ENCODE results near the gene TNFRSF25.

DNA sequence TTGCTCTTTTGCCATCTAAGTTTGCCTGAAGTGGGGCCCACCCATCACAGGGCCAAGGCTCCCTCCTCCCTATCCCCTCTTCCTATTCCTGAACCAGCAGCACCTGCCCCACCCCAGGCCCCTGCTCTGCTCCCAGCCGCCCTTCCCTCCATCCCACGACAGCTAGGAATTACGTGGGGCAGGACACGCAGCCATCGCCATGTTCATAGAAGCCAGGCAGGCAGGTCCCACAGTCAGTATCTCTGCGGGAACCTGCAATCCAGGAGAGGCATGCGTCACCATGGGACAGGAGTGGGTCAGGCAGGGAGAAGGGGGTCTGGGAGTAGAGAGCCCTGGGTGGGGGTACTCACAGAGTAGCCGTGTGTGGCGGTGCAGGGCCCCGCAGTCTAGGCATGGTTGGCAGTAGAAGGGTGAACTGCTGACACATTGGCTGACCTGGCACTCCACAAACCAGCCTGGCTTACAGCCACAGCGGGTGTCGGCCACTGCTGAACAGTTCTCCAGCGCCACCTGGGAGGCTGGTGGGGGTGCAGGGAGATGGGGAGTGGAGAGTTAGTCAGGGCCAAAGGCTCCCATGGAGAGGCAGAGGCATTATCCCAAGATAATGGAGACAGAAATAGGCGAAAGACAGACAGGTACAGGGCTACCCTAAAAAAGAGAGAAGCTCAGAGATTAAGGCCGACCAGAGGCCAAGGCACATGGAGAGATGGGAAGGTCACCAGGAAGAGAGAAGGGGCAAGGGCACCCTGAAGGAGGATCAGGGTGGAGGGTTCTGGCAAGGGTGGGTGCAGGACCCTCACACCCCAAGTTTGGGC, 1.6 kb downstream of the TNFRSF25 start:
- PRO-cap, 2 experiments: no peak in any of the 2 experiments

- PRO-cap, 2 experiments: peak in 2 of 2 experiments; most common plus-strand start chr1:6465969 (in 2); most common minus-strand start chr1:6466100 (in 2)
Observed at GRCh38 chr1:6465539-6466436, at the start of gene TNFRSF25. Gene TNFRSF25, minus strand, starts transcription at chr1:6466173.

GRCh38 chr1:6470307-6471233, 4.6 kb upstream of the TNFRSF25 start:
- PRO-cap, 2 experiments: peak in 1 of 2 experiments; most common plus-strand start chr1:6471065 (in 1)

- PRO-cap, 2 experiments: no peak in any of the 2 experiments
Observed at GRCh38 chr1:6472079-6472794, 6.3 kb upstream of the TNFRSF25 start.

DNA sequence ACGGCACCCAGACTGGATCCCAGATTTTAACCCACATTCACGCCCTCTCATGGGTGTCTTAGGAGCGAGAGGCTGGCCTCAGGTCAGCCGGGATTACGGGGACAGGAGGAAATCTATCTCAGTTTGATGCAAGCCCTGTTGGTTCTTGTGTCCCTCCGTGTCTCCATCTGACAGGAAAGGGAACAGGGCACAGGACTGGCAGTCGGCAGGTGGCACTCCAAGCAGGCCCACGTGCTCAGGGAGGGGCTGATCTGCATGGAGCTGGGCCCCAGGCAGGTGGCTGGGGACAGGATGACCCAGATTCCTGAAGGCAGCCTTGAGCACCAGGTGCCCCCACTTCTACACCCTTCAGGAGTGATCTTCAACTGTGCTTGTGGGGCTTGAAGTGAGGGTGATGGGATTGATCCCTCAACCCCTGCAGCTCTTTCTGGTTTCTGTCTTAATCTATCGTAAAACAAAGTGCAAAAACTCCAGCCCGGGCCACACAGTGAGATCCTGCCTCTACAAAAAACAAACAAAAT, 8.4 kb downstream of the PLEKHG5 start:
- PRO-cap, 2 experiments: no peak in any of the 2 experiments

DNA sequence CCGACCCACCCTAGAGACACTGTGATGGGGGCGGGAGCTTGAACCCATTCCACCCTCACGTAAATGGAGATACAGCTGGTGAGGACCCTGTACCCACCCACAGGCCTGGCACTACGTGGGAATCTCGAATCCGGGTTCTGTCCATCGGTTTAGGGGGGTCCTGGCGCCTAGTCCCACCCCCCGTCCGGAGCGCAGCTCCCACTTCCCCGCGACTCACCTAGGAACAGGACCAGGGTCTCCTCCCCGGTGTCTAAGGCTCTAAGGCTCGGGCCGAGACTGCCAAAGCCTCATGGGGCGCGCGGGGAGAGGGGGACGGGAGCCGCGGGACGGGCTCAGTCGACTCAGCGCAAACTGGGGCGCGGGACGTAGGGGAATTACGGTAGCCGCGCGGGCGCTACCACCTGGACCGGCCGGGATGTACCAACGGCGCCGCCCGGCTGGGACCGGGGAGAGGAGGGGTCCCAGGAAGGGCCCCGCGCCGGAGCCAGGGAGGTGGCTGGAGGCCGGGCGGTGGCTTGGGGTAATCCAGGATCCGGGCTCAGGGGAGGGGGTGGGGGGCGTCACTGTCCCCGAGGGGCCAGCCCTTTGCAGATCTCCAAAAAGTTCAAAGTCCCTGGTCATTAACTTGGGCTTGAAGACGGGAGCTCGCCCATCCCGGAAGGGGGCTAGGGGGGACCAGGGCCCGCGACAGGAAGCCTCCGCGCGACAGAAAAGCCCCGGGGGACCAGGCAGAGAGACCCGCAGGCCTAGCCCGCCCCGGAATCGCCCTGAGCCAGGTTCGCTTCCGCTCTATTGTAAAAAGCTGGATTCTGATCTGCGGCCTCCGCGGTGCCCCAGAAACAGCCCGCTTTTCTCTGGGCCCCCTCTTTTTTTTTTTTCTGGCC, 997 bp downstream of the PLEKHG5 start:
- PRO-cap, 2 experiments: peak in 2 of 2 experiments; most common plus-strand start position 775 of the sequence (in 1); most common minus-strand start position 766 of the sequence (in 1)

DNA sequence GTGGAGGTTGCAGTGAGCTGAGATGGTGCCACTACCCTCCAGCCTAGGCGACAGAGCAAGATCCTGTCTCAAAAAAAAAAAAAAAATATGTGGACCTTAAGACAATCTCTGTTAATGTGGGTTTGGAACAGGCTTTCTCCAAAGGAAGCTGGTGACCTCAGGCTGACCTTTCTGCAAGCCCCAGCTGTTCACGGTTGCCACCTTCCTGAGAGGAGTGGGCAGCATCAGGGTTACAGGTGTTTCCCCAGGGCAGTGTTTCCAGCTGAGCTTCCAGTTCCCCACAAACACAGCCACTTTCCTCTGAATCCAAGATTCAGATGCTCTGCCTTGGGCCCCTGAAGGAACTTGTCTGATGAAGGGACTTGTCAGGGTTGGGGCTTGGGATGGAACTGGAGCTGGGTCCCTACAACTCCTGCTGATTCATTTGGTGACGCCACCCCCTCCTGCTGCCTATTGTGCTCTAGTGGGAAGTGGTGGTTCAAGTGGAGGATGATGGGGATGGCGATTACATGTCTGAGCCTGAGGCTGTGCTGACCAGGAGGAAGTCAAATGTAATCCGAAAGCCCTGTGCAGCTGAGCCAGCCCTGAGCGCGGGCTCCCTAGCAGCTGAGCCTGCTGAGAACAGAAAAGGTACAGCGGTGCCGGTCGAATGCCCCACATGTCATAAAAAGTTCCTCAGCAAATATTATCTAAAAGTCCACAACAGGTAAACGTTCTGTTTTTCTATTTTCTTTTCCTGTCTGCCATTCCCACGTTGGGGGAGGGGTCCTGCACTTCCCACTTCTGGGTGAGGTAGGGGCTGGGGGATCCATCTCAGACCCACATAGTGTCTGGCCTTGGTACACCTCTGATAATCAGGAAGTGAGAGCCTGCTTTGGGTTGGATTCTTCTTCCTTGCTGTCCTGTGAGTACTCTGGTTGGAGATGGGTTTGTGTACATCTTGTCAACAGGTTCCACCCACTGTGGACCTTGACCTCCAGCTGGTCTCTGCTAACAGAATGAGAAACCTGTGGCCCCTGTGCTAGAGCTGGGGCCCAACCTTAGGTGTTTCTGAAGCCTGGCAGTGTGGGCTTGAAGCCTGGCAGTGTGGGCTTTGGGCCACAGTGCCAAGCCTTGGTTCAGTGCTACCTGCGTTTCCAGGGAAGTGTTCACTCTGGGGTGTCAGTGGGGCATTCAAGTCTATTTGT, 2.2 kb downstream of the ZBTB48 start:
- PRO-cap, 2 experiments: no peak in any of the 2 experiments

- PRO-cap, 2 experiments: no peak in any of the 2 experiments
Observed at GRCh38 chr1:6584108-6585341, 4.7 kb downstream of the ZBTB48 start.

DNA sequence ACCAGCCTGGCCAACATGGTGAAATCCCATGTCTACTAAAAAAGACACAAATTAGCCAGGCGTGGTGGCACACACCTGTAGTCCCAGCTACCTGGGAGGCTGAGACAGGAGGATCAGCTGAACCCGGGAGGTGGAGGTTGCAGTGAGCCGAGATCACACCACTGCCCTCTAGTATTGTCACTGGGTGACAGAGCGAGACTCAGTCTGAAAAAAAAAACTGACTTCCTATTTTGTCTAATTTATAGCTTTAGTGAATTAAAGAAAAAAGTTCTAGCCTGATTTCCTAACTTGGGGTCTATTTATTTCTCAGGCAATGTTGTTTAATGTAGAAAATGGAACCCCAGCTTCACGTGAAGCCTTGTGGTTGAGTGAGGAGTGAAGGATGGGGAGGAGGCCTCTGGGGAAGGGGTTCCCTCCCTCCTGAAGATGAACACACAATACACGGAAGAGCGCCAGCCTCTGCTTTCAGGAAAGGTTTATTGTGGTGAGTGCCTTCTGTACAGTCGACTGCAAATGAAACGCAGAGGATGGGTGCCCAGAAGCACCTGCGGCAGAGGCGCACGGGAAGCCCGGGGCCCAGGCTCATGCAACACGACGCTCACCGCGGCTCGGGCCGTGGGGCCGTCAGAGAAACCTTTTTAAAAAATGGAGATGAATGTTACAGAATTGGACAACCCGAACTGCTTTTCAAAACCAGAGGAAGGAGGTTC, 9.2 kb downstream of the THAP3 start:
- PRO-cap, 2 experiments: no peak in any of the 2 experiments

DNA sequence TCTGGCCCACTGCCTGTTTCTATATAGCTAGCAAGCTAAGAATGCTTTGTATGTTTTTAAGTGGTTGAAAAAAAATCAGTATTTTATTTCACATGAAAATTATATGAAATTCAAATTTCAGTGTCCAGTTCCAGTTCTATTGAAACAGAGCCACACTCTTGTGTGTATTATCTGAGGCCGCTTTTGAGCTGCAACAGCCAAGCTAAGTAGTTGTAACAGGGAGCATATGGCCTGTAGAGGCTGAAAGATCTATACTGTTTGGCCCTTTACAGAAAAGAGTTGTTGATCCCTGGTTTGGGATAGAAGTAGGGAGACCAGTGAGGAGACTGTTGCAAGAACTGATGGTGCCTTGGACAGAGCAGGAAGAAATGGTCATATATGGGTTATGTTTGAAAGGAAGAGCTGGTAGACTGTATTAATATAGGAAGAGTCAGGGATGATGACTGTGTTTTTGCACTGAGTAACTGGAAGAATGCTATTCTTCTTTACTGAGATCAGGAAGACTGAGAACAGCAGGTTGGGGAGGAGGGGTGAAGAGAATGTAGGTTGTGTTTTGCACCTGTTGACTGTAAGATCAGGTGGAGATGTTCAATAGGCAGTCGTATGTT, 96.9 kb downstream of the CAMTA1 start:
- PRO-cap, 2 experiments: no peak in any of the 2 experiments

- PRO-cap, 2 experiments: no peak in any of the 2 experiments
Observed at GRCh38 chr1:7199111-7199564, 413.9 kb downstream of the CAMTA1 start.

DNA sequence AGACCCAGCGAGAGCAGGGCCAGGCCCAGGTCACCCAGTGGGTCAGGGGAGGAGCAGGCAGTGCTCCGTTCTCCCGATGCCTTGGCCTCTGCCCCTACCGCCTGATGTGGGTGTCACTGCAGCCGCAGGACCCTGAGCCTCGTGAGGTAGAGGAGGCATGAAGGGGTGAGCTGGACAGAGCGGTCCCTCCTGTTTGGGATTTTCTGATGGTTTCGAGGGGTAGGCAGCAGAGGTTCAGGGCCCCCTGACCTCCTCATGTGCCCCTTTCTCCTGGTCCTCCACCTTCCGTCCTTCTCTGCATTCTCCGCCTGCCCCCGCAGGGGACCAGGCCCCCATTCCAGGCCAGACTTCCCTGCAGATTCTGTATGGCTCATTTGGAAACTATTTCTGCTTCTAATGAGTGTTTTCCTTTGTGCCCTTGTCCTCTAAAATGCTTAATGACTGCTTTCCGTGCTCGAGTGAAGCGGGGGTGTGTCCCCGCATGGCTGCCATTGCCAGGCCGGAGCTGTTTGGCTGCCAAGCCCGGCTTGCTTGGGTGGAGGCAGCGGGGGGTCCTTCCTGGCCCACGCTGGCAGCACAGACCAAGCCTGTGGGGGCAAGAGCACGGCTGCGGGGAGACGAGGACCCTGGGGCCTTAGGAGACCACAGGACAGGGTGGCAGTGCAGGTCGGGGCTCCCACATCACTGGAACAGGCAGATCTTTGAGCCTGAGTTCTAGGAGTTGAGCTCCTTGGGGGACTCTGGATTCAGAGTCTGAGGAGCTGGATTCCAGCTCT, 299.3 kb upstream of the VAMP3 start:
- PRO-cap, 2 experiments: no peak in any of the 2 experiments

DNA sequence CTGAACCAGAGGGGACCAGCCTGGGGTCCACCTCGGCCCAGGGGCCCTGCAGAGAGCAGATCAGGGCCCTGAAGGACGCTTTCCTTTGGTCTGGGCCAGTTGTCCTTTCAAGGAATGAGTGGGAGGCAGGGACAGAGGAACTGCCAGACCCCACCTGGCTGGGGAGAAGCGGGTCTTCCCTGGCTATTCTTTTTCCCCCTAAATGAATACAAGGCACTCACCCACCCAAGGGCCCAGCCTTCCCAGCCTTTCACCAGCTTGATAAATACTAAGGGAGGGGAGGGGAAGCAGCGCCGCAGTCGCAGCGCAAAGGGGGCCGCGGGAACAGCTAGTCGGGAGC, 91.3 kb upstream of the VAMP3 start:
- PRO-cap, 2 experiments: no peak in any of the 2 experiments

- PRO-cap, 2 experiments: no peak in any of the 2 experiments
Observed at GRCh38 chr1:7965070-7965530, 3.6 kb downstream of the PARK7 start.

- PRO-cap, 2 experiments: no peak in any of the 2 experiments
Observed at GRCh38 chr1:7983131-7983830, 21.8 kb downstream of the PARK7 start.

- PRO-cap, 2 experiments: no peak in any of the 2 experiments
Observed at GRCh38 chr1:8014417-8014607, 11.8 kb downstream of the ERRFI1 start.

GRCh38 chr1:8021323-8022398, 4.4 kb downstream of the ERRFI1 start:
- PRO-cap, 2 experiments: no peak in any of the 2 experiments

DNA sequence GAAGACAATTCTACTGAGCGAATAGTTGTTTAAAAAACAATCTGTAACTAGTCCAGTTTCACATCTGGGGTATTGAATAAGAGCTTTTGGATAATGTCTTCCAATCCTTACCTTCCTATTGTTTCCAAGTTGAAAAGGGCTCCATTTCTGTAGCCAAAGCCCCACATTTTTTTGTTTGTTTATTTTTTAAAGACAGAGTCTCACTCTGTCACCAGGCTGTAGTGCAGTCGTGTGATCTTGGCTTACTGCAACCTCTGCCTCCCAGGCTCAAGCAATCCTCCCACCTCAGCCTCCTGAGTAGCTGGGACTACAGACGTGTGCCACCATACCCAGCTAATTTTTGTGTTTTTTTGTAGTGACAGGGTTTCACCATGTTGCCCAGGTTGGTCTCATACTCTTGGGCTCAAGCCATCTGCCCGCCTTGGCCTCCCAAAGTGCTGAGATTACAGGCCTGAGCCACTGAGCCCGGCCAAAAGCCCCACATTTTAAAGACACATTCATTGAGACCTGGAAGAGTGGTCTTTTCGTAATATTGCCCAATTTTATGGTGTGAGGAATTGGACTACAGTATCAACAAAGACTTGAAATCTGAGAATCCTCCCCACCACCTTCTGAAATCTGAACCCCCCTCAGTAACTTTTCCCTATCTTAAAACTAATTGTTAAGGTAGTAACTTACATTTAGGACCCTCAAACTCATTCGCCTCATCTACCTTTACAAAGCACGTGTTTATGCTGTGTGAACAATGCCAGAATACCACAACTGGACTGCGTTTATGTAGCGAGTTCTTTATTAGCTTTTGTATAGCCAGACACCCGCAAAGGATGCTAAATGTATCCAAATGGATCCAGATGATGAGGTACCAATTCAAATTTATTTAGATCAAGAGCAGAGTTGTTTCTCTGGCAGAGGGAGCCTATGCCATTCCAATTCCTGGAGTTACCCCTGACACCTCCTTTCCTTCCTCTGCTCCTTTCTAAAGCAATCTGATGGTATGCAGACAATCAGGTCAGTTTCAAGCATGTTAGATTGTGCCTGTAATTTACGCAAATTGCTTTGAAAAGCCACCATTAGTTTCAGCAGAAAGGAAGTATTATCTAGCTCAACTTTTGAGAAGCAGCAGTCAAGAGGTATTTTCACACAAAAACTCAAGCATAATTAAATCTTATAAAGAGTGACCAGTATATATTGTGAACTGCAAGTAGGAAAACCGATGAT, 2.6 kb downstream of the ERRFI1 start:
- PRO-cap, 2 experiments: no peak in any of the 2 experiments

- PRO-cap, 2 experiments: no peak in any of the 2 experiments
Observed at GRCh38 chr1:8024326-8024767, 1.8 kb downstream of the ERRFI1 start.

- PRO-cap, 2 experiments: no peak in any of the 2 experiments
Observed at GRCh38 chr1:8155475-8155902, 129.4 kb upstream of the ERRFI1 start.

All from helper T cell (primary cell).